Mesothelial cell of epicardium (in vitro differentiated cells): ENCODE data around the genes GNPTG, UNKL and FAHD1.

- PRO-cap = no peak
Observed at GRCh38 chr16:1224105-1225077, 677 bp downstream of the TPSG1 start.

DNA sequence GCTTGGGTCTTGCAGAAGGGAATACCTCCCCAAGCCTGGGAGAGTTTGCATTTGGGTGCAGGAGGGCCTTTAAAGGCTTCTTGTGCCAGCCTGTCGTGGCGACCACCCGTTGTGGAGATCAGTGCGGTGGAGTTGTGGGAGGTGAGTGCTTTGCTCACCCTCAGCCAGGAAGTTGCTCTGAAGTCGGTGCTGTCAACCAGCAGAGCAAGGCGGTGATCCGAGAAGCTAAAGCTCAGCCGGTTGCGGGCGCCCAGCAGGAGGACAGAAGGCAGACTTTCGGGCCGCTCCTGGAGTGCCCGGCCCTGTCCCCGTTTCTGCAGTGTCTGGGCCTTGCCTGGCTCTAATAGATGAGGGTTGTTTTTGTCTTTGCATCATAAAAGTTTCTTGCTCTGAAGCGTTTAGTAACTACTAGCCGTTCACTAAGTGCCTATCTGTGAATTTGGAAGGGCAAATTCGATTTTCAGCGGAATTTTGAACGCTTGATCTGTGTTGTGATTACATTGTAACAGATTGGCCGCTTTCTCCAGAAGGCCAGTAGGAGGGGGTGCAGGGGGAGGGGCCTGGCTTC lies 1.5 kb downstream of the UBE2I start:
- PRO-cap = no peak

- PRO-cap = no peak
Observed at GRCh38 chr16:1319475-1319898, 10.1 kb downstream of the UBE2I start.

DNA sequence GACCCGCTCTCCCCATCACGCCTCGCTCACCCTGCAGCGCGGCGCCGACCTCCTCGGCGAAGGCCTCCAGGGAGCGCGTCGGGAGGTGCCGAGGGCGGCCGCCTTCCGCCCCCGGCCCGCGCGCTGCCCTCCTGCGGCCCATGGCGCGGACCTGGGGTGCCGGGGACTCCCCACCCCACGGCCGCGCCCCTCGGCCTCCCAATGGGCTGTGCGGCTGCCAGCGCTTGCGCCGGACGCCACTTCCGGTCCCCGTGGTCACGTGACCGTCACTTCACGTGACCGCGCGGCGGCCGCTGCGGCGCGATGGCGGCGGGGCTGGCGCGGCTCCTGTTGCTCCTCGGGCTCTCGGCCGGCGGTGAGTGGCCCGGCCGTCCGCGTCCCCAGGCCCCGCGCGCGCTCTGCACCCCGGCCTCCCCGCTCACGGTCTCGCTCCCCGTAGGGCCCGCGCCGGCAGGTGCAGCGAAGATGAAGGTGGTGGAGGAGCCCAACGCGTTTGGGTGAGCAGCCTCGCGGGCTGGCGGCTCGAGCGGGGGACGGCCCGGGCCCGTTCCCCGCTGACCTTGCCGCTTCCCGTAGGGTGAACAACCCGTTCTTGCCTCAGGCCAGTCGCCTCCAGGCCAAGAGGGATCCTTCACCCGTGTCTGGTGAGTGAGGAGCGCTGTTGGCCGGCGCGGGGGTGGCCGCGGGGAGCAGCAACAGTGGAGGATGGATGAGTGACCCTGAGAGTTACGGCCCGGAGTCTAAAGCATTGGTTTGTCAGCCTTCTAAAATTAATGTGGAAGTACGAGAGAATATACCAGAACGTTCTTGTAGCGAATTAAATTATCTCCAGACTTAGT lies at the start of gene GNPTG:
Gene GNPTG (plus strand): TSS at position 269 of the 839 bp plus-strand sequence.
- PRO-cap = bidirectional peak, plus-strand start at position 296 of the sequence, minus-strand start at position 192 of the sequence

DNA sequence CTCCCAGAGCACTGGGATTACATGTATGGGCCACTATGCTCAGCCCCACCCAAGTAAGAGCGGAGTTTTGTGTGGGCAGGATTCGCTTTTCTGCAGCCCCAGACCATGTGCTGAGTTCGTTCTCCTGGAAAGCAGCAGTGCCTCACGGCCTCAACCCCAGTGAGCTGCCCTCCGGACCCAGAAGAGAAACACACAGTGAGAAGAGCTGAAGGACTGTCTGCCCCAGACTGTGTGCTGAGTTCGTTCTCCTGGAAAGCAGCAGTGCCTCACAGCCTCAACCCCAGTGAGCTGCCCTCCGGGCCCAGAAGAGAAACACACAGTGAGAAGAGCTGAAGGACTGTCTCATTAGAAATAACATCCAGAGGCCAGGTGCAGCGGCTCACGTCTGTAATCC lies 12.5 kb downstream of the UNKL start:
- PRO-cap = no peak

- PRO-cap = unidirectional peak, minus-strand start at chr16:1414695
Observed at GRCh38 chr16:1414308-1415383, at the start of gene UNKL. UNKL (minus strand) TSS chr16:1414704.

DNA sequence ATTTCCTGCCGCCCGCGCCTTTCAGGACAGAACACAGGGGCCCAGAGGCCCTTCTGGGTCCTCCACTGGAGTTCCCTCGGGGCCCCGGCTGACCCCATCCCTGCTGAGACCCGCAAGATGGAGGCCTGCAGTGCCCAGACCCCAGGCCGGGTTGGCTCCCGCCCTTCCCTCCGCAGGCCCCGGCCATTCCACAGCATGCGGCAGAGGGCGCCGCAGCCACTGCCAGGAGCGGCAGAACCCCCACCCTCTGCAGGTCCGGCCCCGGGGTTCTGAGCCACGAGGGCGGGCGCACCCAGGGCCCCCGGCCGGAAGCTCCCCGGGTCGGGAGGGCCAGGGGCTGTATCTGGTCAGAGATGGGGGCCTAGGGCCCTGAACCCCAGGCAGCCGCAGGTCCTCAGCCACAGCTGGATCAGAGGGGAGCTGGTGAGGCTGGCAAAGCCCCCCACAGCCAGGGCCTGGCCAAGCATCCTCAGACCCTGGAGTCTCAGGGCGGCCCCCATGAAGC lies 2.3 kb upstream of the PERCC1 start:
- PRO-cap = no peak

DNA sequence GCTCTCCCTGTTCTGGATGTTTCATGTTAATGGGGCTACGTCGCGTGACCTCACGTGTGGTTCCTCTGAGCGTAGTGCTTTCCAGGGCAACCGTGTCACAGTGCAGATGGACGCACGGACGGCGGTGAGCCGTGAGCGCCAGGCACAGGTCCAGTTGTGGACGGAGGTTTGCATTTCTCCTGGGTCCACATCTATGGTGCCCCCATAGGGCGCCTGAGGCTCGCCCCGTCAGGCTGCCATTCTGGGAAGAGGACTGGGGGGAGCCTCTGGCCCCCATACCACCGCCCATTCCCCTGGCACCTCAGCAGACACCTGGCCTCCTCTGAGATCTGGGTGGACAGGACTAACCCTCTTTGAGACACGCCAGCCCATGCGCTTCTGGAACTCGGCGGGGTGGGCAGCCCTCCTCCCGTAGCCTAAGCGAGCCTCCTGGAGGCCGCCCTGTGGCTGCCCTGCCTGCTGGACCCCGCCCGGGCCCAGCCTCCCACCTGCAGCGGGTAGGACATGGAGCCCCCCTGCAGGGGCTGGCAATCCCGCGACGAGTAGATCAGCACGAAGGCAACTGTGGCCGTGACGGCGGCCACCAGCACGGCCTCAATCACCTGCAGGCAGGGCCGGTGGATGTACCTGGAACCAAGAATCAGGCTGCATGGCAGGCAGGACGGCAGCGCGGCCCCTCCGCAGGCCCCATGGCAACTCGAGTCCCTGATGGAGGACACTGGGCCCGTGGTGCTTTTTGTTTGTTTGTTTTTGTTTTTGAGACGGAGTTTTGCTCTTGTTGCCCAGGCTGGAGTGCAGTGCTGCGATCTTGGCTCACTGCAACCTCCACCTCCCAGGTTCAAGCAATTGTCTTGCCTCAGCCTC lies 8.1 kb upstream of the CCDC154 start:
- PRO-cap = no peak

DNA sequence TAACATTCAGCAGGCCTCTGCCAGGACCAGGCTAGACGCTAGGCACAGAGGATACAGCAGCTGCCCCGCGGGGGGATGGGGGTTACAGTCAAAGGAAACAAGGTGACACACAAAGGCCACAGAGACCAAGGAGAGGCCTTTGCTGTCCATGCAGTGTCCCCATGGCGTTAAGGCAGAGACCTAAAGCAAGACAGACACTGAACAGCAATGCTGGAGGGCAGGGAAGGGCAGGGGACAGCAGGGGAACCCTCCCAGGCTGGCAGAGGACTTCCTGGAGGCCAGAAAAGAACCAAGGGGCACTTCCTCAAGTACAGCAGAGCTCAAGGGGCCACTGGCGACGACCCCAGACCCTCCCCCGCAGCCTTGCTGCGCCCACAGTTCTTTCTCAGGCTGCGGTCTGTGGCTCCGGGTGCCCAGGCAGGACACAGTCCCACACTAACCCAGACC lies 4.4 kb downstream of the CLCN7 start:
- PRO-cap = no peak

DNA sequence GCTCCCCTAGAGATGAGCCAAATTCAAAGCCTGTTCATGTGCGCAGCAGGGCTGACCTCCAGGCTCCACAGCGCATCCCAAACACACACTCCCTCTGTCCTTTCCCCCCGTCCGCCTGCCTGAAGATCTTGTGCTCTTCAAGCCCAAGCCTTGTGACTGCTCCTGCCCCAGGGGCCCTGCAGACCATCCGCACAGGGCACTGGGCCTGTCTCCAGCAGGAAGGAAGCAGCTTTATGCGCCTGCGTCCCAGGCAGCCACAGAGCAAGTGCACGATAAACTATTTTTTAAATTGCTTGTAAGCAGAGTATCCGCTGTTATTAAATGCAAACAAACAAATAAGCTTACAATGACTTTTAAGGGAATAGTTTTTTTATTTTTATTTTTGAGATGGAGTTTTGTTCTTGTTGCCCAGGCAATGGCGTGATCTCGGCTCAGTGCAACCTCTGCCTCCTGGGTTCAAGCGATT lies 2.9 kb downstream of the CLCN7 start:
- PRO-cap = no peak

GRCh38 chr16:1494071-1495237 lies 1.3 kb downstream of the TELO2 start:
- PRO-cap = no peak

DNA sequence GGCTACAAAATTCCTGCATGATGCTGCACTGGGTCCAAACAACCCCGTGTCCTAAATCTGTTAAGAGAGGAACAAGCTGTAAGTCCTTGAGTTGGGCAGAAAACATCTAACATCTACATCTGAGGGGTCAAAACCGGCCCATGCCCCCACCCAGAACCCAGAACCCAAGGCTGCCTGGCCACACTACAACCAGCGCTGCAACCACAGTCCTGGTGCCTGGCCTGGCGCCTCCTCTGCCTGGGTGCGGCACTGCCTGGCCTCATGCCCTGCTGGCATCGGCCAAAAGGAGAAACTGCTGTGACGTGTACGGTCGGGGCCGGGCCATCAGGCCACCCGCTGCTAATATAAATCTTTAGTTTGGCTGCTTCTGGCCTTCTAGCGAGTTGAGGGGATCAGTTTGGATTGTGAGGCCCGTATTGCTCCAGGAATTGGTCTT lies 22.7 kb downstream of the TMEM204 start:
- PRO-cap = no peak

DNA sequence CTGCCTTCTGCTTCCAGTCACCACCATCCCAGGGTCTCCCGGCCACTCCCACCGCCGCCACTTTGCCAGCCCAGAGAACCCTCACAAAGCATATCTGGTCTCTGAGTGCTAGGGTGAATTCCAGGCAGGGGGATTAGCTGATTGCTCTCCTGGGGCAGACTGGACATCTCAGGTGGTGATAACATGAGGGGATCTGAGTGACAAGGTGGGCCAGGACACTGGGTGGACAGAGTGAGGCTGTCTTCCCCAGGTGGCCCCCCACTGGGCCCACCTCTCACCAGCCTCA lies 6.4 kb downstream of the MAPK8IP3 start:
- PRO-cap = no peak

DNA sequence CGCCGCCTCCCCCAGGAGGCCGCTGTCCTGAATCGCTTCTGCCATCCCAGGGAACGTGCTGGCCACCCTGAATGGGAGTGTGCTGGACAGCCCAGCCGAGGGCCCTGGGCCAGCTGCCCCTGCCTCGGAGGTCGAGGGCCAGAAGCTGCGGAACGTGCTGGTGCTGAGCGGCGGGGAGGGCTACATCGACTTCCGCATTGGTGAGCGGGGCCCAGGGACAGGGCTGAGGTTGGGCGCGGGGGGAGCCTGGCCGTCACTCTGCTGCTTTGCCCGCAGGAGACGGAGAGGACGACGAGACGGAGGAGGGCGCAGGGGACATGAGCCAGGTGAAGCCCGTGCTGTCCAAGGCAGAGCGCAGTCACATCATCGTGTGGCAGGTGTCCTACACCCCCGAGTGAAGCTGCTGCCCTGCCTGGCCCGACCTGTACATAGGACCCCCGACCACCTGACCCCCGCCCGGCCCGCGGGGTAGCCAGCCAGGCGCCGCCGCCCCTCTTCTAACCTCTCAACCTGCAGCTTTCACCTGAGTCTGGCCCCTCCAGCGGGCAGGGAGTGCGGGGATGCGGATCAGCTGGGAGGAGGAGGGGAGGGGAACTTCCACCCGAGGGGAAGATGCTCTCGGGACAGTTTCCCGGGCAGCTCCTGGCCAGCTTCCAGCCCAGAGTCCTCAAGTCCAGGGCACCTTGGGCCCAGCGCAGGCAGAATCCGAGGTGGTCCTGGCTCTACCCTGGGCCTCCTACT lies 2.7 kb downstream of the NME3 start:
- PRO-cap = no peak

GRCh38 chr16:1779113-1779425 lies 3.3 kb downstream of the SPSB3 start:
- PRO-cap = no peak

GRCh38 chr16:1792373-1793306 lies 865 bp downstream of the IGFALS start:
- PRO-cap = no peak

DNA sequence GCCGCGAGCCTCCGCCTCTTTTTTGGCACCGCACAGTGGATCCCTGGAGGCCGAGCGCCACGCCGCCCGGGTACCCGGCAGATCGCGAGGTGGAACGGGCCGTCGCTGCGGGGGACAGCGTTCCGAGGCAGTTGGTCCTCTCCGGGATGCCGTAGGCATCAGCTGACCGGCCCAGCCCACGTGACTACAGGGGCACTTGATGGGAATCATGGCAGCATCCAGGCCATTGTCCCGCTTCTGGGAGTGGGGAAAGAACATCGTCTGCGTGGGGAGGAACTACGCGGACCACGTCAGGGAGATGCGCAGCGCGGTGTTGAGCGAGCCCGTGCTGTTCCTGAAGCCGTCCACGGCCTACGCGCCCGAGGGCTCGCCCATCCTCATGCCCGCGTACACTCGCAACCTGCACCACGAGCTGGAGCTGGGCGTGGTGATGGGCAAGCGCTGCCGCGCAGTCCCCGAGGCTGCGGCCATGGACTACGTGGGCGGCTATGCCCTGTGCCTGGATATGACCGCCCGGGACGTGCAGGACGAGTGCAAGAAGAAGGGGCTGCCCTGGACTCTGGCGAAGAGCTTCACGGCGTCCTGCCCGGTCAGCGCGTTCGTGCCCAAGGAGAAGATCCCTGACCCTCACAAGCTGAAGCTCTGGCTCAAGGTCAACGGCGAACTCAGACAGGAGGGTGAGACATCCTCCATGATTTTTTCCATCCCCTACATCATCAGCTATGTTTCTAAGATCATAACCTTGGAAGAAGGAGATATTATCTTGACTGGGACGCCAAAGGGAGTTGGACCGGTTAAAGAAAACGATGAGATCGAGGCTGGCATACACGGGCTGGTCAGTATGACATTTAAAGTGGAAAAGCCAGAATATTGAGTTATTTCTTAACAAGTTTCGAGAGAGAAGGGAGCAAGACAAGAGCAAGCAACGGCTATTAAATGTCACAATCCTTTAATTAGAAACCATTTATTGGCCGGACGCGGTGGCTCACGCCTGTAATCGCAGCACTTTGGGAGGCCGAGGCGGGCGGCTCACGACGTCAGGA lies at the start of gene FAHD1:
Gene FAHD1 (plus strand): TSS at position 176 of the 1,043 bp plus-strand sequence.
- PRO-cap = no peak

DNA sequence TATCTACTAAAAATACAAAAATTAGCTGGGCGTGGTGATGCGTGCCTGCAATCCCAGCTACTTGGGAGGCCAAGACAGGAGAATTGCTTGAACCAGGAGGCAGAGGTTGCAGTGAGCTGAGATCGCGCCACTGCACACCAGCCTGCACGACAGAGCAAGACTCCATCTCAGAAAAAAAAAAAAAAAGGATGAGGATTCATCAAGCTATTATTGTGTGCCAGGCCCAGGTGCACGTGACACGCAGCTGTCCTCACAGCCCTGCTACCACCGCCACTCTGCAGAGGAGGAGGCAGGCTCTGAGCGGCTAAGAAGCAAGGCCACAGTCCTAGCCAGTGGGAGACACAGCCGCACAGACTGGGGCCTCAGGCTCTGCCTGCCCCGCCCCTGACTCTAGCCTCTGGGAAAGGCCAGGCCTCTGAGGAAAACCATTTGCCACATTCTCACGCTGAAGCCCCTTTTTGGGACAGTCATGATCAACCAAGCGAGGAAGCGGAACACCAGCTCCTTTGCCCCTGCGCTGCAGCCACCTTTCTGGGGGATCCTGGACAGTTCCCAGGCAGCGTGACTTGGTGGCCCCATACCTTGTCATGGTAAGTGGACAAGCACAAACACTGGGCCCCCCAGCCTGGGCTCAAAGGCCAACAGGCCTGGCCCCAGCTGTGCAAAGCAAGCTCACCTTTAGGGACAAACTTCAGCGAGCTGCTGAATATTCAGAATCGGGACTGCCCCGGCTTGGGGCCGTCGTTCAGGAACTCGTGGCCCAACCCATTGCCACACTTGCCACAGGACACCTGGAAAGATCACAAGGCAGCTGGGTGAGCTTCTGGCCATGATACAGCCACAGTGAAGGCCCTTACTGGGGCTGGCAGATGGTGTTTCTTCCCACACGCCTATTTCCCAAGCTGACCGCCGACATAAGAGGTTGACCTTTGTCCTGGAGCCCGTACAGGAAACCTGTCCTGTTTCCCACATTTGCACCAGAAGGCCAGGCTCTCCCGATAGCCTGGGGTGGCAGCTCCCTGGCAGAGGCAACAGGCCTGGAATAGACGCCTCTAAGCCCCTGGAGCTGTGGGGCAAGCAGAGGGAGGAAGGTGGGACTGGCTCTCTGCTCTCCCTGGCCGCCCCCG lies 2.5 kb downstream of the MSRB1 start:
- PRO-cap = no peak

DNA sequence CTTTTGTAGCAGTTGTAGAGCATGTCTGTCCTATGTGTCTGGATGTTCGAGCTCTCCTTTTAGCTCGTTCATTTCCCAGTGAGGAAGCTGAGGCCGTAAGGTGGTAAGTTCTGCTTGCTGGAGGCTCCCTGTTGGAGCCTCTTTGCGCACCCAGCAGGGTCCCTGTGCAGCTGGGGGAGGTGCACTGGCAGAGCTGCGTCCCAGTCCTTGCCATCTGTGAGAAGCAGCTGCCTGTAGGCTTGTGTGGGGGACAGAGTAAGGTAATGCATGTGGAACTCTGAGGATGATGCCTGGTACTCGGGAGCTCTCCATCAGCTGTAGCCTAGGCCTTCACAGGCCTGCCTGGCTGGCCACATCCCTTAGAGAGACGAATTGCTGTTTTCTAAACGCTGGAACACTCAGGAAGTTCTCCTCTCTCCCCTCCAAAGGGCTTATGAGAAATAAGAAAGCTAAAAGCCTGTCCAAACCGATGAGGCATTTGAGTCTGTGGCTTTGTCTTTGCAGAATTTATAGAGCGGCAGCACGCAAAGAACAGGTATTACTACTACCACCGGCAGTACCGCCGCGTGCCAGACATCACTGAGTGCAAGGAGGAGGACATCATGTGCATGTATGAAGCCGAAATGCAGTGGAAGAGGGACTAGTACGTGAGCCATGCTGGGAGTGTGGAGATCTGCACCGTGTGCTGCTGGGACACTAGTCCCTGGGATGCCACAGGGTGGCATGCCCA lies 1.5 kb downstream of the NDUFB10 start:
- PRO-cap = no peak

DNA sequence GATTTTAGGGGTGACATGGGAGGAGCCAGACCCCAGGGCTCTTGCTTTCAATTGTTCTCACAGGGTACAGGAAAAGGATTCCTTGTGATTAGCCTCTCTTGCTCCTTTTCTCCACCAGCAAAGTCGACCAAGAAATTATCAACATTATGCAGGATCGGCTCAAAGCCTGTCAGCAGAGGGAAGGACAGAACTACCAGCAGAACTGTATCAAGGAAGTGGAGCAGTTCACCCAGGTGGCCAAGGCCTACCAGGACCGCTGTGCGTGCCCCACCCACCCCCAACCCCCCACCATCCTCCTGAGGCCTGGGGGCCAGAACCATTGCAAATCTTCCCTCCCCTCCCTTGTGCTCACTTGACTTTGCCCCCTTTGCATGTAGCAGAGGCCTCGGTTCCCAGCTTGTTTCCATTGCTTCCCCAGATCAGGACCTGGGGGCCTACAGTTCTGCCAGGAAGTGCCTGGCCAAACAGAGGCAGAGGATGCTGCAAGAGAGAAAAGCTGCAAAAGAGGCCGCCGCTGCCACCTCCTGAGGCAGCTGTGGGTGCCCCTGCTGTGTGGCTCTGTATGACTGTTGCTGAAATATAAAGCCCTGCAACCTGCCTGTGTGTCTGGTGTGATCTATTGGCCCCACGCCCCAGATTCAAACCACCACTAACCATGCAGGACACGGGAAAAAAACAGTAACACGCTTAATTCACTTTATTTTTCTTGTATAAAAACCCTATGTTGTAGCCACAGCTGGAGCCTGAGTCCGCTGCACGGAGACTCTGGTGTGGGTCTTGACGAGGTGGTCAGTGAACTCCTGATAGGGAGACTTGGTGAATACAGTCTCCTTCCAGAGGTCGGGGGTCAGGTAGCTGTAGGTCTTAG lies 2.3 kb downstream of the NDUFB10 start:
- PRO-cap = no peak